Psoas muscle (tissue), 2 donors: Measurements from ENCODE around the genes ARMC6 and MAU2.

DNA sequence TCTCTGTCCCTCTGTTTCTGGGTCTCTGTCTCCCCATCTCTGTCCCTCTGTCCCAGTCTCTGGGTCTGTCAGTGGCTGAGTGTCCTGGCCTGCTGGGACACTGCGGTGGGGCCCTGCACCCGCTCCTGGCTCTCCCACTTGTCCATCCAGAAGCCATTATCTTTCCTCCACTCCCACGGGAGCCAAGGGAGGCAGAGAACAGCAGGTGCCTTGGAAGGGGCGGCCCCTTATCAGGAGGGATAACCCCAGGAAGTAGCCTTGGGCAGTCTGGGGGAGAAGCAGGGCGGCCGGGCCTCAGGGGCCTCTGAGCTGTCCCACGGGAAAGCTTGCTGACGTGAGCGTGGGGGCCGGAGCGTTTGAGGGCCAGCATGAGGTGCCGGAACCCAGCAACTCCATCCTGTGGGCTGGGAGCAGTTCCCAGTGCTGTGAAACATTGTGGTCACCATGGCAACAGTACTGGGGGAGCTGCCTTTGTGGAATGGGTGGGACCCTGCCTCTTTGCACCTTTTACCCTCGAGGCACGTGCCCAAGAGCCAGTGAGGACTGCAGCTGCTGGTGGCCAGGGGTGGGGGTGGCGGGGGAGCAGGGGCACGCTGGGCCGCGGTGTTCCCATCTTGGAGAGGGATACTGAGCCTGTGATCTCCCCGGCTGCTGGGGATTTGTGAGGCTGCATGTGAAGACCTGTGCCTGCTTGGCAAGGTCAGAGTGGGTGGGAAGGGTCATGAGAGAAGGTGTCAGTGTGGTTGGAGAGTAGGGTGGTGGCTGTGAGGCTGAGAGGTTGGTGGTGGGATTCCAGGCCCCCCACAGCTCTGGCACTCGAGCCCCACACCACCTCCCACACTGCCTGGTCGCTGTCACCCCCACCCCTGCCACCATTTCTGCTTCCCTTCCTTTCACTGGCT is 21.0 kb downstream of the KLHL26 start:
- PRO-cap, 2 experiments, result no peak in any of the 2 experiments

DNA sequence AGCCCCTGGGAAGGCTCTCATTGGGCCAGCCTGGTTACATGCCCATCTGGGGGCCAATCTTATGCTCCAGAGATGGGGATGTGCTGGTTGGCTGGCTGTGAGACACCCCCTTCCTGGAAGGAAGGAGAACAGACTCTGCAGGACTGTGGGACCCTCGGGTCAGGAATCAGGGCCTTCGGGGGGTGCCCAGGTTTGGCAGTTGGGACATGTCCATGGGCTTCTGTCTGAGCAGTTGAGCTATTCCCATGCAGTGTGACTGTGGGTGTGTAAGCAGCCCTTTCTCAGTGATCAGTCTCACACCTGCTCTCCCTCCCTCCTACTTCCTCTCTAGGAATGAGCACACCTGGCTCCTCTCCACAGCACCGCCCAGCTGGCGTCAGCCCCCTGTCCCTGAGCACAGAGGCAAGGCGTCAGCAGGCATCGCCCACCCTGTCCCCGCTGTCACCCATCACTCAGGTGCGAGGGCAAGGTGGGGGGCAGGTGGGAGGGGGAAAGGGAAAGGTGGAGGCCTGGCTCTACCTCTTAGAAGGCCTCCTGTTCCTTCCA is 26.0 kb downstream of the COMP start:
- PRO-cap, 2 experiments, result no peak in any of the 2 experiments

DNA sequence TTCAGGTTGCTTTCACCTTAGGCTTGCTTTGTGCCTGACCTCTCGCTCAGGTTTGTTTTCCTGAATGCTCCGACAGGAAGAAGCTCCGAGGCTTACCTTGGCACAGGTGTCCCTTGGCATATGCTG is 1.7 kb downstream of the UPF1 start:
- PRO-cap, 2 experiments, result no peak in any of the 2 experiments

GRCh38 chr19:18853901-18854371 is 22.2 kb downstream of the UPF1 start:
- PRO-cap, 2 experiments, result no peak in any of the 2 experiments

- PRO-cap, 2 experiments, result no peak in any of the 2 experiments
These were observed 22.9 kb downstream of the UPF1 start for GRCh38 chr19:18854534-18855279.

- PRO-cap, 2 experiments, result no peak in any of the 2 experiments
These were observed 25.0 kb downstream of the UPF1 start for GRCh38 chr19:18856817-18857129.

DNA sequence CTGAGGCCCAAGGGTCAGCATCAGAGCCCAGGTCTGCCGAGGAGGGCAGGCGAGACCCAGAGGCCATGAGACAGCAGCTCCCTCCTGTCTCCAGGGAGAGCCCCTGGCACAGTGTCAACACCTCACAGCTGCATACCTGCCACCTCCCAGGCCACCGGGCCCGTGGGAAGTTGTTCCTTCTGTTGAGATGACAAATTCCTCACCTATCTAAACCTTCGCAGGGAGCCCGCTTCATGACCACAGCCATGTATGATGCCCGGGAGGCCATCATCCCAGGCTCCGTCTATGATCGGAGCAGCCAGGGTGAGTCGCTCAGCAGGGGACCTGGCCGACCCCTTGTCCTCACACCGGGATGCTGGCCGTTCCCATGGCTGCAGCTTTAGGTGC is 32.0 kb downstream of the CERS1 start:
- PRO-cap, 2 experiments, result no peak in any of the 2 experiments

GRCh38 chr19:18900695-18901309 is 4.8 kb upstream of the CERS1 start:
- PRO-cap, 2 experiments, result no peak in any of the 2 experiments

DNA sequence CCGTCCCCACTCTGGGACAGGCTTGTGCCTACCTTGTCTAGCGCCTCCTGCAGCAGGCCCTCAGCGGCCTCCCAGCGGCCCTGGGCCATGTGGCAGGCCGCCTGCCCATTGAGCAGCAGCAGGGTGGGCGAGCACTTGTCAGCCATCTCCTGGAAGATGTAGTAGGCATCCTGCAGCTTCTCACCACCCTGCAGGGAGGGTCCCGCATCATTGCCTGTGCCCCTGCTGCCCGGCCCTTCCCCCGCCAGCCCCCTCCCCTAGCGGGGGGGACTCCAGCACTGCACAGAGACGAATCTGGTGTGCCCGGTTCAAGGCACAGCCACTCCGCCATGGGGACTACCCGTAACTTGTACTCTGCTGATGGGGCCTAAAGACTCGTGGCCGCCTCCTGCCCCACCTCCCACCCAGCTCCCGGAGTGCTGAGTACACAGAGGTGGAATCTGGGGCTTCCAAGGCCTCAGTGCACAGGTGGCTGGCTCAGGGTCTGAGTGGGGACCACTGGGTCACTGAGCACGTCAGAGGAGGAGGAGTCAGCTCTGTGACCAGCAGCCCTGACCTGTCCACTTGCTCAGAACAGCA is 7.4 kb upstream of the CERS1 start:
- PRO-cap, 2 experiments, result no peak in any of the 2 experiments

- PRO-cap, 2 experiments, result no peak in any of the 2 experiments
These were observed 8.1 kb upstream of the CERS1 start for GRCh38 chr19:18903846-18904666.

- PRO-cap, 2 experiments, result peak in 2 of 2 experiments; most common plus-strand start chr19:19033610 (in 2); most common minus-strand start chr19:19033808 (in 2)
These were observed at the start of gene ARMC6 for GRCh38 chr19:19033287-19034083. Gene ARMC6, plus strand, starts transcription at chr19:19033603.

DNA sequence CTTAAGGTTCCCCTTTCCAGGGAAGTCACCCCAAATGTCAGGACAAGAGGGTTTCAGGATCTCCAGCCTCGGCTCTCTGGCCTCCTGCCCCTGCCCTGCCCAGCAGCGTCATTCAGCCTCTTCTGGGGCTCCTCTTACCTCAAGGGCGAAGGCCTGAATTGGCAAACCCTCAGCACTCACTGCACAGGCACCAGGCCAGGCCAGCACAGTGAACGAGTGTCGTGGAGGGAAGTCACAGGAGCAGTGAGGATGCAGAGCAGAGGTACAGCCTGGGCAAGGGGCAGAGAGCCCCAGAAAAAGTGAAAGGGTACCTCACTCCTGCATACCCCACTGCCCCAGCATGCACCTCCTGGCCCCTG is 19.6 kb downstream of the SLC25A42 start:
- PRO-cap, 2 experiments, result no peak in any of the 2 experiments

DNA sequence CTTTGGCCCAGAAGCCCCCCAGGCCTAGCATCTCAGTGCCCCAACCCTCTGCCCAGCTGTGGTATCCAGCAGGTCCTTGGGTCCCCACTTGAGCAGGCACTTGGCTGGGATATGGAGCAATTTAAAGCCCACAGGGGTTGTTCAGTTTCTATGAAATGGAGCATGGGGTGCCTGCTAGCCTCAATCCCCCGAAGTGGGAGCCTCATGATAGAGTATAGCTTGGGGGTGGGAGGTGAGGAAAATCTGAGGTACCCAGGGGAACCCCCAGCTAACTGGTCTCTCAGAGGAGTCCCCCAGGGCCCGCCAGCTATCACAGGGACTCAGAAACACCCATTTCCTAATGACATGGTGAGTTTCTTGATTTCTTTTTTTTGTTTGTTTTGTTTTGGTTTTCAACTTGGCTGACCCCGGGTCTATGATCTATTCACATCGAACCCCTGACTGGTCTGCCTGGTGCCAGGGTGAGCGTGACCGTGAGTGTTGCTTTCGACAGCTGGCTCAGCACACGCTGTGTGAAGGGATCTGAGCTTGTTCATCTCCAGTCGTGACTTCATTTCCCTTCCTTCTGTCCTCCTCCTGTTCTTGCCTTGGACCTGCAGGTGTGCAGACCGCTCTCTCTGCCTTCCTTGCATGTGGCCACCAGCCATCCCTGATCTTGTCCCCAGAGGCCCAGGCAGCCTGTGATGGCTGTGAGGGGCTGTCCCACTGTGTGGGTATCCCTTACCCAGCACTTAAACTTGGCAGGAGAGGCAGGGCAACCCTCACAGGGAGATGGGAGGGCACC is 26.4 kb downstream of the TMEM161A start:
- PRO-cap, 2 experiments, result no peak in any of the 2 experiments

DNA sequence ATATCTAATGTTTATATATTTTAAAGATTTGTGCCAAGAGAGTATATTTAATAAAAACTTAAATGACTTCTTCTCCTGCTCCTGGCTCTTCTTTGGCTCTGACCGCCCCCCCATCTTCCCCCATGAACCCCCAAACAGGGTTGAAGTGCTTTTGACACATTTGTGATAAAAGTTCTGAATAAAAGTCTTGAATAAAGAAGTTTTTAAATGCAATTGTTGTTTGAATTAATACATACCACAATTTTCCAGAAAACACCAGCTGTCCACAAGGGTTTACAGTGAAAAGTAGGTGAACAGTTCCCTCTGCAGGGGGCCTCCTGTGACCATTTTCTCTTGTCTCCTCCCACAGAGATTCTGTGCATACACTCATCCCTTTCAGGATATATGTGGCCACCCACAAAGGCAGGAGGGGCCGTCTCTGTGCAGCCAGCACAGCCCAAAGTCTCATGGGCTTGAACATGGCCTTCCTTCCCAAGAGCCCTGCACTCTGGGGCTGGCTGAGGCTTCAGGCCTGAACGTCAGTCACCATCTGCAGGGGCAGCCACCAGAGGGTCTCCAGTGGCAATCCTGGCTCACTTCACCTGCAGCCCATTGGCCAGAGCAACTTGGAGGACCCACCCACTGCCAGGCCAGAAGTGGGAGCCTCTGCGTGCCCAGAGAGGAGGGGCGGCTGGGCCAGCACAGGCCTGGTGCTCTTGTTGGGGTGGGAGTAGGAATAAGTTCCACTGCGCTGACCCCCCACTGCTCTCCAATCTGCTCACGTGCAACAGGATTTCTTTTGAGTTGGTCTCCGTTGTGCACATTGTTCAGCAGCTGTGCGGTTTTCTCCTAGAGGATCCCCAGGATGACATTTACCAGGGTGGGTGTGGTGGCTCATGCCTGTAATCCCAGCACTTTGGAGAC is 25.2 kb downstream of the TMEM161A start:
- PRO-cap, 2 experiments, result no peak in any of the 2 experiments

- PRO-cap, 2 experiments, result no peak in any of the 2 experiments
These were observed 13.2 kb downstream of the NCAN start for GRCh38 chr19:19224624-19225654.

- PRO-cap, 2 experiments, result peak in 2 of 2 experiments; most common plus-strand start chr19:19320804 (in 2)
These were observed at the start of gene MAU2 for GRCh38 chr19:19320673-19321616. Gene MAU2, plus strand, starts transcription at chr19:19320829.

DNA sequence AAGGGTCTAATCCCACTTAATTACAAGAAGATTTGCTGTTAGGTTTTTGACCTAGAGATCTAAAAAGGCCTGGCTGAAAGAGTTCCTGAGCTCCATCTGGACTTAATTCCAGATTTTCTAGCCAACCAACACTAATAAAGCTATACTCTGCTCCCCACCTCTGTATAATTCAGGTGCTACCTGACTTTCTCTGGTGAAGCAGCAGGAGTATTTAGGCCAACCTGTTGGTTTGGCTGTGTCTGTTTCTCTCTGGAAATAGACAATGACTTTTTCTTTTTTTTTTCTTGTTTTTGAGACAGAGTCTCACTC is 30.2 kb upstream of the GATAD2A start:
- PRO-cap, 2 experiments, result no peak in any of the 2 experiments

DNA sequence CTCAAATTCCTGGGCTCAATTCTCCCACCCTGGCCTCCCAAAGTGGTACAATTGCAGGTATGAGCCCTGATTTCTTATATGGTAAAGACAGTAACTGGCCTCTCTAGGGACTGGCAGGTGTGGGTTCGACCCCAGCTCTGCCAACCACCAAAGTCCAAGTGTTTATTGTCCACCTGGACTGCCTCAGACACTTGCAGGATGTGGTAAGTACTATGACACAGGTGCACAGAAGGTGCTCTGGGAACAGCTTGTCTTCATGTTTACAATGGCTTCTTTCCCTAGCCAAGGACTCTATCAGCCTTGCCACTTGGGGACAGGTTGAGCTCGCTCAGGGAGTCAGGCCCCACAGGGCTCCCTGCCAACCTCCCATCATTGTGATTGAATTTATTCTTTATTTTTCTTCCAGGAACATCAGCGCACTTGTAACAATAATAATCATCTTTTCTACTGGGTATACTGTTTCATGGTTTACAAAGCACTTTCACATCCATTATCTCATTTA is 24.5 kb upstream of the GATAD2A start:
- PRO-cap, 2 experiments, result no peak in any of the 2 experiments

DNA sequence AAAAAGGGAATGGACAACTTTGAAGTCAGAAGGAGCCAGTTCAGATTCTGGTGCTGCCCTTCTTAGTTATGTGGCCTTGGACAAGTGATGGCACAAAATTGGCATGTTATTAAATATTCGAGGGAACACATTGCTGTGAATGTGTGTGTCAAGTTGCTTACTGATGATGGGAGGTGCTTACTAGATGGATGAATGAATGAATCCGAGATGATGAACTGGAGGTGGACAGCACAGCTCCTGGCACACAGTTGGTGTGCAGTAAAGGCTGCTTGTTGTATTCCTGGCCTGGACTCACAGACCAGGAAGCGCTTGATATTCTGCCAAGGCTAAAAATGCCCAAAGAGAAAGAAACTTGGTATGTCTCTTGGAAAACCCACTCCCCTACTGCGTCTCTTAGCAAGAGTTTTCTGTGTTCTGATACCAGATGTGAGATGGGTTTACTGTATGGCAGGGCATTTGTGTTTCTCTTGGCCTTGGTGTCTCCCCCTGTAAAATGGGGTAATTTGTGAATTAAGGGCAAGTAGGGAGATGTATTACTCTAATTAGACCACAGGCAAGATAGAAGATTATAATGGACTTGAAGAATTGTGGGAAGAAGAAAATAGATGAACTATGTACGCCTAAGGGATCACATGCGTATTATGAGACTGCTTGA is 15.2 kb upstream of the GATAD2A start:
- PRO-cap, 2 experiments, result no peak in any of the 2 experiments

- PRO-cap, 2 experiments, result no peak in any of the 2 experiments
These were observed 2.0 kb downstream of the GATAD2A start for GRCh38 chr19:19407359-19407949.